Calu3 (cell line): ENCODE measurements around the gene TMEM121.

DNA sequence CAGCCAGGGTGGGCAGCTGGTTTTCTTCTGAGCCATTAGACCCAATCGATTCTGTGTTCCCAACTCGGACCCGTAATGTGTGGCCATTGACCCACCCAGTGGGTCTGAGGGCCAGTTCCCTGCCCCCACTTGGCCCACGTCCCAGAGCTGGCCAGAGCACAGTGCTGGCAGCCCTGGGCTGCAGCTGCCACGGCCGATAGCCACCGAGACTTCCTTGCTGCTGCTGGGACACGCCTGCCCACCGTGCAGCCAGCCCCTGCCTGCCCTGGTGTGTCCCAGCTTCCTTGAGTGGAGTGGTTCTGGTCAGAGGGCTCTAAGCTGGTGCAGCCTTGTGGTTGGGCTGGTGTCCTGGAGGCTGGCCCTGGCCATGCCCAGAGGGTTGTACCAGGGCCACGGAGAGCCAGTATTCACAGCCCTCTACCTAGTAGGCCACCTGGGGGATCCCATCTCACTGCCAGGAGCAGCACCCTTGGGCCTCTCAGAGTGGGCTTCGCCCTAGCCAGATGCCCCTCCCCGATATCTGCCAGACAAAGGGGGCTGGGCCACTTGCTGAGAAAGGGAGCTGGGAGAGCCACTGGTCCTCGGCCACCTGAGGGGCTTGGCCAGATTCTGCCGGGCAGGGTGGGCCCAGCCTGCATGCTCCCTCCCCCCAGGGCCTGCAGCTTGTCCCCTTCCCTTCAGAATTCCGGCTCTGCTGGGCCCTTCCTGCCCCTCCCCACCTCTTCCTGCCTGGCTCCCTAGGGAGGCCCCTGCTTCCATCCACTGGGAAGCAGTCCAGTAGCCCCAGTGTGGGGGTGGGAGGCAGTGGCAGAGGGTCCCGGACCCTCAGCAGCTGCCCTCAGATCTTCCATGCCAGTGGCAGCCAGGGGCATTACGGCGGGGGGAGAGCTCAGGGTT is 2.1 kb downstream of the CRIP2 start:
- PRO-cap: bidirectional peak, plus-strand start at position 278 of the sequence, minus-strand start at position 295 of the sequence

DNA sequence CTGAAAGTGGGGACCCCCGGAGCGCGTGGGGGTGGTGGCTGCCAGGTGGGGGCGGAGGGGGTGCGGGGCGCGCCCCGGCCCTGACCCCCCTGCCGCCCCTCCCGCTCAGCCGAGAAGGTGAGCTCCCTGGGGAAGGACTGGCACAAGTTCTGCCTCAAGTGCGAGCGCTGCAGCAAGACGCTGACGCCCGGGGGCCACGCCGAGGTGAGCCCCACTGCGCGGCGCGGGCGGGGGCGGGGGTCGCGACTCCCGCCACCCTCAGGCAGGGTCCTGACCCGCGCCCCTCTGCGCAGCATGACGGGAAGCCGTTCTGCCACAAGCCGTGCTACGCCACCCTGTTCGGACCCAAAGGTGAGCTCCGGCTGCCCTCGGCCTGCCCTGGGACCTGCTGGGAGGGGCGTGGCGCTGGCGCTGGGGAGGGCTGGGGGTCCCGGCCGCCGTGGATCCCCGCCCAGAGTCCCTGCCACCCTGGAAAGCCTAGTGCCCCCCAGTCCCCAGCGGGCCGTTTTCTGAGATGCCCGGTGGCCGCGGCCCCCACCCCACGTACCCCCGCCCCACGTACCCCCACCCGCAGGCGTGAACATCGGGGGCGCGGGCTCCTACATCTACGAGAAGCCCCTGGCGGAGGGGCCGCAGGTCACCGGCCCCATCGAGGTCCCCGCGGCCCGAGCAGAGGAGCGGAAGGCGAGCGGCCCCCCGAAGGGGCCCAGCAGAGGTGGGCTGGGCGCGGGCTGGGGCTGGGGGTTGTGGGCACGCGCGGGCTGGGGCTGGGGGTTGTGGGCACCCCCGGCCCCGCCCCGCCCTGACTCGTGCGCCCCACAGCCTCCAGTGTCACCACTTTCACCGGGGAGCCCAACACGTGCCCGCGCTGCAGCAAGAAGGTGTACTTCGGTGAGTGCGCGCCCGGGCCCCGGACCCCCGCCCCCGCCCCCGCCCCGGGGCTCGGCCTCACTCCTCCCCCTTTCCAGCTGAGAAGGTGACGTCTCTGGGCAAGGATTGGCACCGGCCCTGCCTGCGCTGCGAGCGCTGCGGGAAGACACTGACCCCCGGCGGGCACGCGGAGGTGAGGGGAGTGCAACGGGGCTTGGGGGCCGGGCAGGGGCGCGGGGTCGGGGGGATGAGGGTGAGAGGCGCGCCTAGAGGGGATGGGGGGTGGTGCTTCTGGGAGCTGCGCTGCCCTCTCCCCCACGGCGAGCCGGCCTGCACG is 3.9 kb downstream of the CRIP2 start:
- PRO-cap: no peak

DNA sequence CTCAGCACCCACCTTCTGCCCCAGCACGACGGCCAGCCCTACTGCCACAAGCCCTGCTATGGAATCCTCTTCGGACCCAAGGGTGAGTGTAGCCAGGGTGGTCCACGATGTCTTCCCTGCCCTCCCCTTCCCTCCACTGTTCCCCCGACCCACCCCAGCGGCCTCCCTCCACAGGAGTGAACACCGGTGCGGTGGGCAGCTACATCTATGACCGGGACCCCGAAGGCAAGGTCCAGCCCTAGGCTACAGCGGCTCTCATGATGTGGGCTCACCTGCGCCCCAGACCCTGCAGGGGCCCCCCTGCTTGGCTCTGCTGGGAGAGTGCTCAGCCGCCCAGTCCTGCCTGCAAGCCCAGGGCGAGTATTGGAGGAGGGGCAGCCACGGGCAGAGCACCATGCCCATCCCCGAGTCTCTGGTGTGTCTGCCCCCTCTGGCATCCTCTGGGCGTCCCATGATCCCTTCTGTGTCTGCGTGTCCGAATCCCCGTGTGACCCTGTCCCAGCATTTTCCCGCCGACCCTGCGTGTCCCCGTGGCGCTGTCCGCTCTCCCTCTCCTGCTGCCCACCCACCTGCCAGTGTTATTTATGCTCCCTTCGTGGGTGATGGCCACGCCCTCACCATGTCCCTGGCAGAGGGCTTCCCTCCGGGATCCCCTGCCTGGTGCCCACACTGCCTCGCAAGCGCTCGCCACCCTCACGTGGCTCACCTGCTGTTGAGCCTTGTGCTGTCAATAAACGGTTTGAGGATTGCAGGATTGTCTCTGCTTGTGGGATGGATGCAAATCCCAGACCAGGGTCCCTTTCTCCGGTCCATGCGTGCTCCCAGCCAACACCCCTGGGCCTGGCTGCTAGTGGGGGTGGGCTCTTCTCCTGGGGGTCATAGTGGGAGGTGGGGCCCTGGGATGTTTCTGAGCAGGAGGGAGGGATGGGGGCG is 5.1 kb downstream of the CRIP2 start:
- PRO-cap: no peak

GRCh38 chr14:105480448-105481720 is 5.8 kb upstream of the CRIP1 start:
- PRO-cap: unidirectional peak, plus-strand start at chr14:105481068; bidirectional peak, plus-strand start at chr14:105481528, minus-strand start at chr14:105481445; bidirectional peak, plus-strand start at chr14:105481648, minus-strand start at chr14:105481653

- PRO-cap: bidirectional peak, plus-strand start at chr14:105526603, minus-strand start at chr14:105526491
These were observed at the start of gene TMEM121 for GRCh38 chr14:105526048-105527079. Gene TMEM121, plus strand, starts transcription at chr14:105526583.

GRCh38 chr14:105859450-105860421 is 333.4 kb downstream of the TMEM121 start:
- PRO-cap: no peak

- PRO-cap: no peak
These were observed 379.1 kb downstream of the TMEM121 start for GRCh38 chr14:105905332-105905966.

DNA sequence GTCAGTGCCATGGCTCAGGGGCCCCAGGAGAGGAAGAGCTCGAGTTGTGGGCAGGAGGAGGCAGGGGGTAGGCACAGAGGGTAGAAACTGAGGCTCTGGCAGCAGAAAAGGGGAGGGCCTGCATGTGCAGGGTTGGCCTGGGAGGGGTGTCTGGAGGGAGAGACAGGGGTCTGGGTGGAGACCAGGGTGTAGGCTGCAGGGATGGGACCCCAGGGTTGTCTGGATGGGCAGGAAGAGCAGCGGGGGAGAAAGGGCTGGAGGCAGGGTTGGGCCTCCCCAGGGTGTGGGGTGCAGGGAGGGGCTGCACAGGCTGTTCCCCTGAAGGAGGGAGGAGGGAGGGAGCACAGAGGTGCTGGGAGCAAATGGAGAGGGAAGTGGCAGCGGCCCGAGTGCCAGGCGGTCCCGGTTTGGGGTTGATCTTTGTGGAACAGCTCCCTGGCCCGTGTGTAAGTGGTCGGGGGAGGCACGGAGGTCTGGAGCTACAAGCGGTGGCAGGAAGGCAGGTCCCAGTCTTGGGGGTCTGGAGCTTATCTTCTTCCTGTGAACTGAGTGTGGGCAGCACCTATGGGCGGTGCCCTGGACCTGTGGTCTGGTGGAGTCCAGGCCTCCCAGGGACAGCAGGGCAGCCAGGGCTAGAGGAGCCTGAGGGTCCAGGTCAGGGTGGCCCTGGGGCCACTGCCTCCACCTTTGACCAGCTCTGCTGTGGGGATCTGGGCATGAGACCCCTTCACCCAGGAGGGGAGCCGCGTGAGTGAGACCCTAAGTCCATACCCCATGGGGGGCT is 391.6 kb downstream of the TMEM121 start:
- PRO-cap: no peak

DNA sequence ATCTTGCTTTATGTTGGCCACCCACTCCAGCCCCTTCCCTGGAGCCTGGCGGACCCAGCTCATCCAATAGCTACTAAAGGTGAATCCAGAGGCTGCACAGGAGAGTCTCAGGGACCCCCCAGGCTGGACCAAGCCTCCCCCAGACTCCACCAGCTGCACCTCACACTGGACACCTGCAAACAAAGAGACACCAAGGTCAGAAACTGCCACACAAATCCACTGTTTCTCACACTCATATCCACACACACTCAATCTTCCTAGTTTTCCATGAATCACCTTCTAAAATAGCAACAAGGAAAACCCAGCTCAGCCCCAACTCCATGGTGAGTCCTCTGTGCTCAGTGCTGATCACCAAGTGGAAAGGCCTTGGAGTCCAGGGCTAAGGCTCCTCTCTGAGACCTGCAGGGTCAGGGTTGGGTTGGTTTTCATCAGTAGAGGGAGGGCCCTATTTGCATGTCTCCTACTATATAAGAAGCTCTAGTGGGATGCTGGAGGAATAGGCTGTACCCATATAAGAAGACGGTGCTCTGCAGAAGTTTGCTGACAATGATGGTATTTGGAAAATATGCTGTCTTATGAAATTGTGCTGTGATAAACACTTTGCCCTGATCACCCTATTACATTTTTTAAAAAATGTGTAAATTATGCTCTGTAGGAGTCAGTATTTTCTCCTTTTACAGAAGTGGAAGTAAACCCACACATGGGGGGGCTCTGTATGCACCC is 536.1 kb downstream of the TMEM121 start:
- PRO-cap: no peak

DNA sequence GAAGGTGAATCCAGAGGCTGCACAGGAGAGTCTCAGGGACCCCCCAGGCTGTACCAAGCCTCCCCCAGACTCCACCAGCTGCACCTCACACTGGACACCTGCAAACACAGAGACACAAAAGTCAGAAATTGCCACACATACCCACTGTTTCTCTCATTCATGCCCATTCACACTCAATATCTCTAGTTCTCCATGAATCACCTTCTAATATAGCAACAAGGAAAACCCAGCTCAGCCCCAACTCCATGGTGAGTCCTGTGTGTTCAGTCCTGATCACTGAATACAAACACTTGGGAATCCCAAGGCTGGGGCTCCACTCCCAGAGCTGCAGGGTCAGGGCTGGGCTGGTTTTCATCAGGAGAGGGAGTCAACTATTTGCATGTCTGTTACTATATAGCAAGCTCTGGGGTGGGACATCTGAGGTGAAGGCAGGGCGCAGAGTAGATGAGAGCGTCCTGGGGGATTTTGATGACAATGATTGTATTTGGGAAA is 603.4 kb downstream of the TMEM121 start:
- PRO-cap: no peak

DNA sequence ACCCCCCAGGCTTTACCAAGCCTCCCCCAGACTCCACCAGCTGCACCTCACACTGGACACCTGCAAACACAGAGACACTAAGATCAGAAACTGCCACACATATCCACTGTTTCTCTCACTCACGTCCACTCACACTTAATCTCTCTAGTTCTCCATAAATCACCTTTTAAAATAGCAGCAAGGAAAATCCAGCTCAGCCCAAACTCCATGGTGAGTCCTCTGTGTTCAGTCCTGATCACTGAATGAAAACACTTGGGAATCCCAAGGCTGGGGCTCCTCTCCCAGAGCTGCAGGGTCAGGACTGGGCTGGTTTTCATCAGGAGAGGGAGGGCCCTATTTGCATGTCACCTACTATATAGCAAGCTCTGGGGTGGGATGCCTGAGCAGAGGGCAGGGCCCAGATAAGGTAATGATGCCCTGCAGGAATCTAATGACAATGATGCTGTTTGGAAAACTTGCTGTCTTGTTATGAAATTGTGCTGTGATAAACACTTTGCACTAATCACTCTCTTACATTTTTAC is 627.6 kb downstream of the TMEM121 start:
- PRO-cap: no peak

- PRO-cap: no peak
These were observed 1031.0 kb downstream of the TMEM121 start for GRCh38 chr14:106557290-106557795.

DNA sequence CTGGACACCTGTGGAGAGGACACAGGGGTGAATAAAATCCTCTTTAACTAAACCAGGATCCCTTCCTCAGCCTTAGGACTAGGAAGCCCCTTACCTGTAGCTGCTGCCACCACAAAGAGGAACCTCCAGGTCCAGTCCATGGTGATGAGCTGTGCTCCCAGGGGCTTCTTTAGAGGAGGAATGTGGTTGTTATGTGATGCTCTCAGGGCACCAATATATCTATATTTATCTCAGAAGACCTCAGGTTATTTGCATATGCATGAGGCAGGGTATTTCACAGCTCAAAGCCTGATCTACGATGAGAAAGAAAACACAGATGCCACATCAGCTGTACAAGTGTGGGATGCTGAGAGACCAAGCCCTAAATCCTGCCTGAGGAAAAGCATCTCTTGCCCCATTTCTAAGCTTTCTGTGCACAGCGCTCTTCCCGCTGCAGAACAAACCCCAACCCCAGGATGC is 1236.0 kb downstream of the TMEM121 start:
- PRO-cap: no peak

GRCh38 chr14:106810305-106811134 is 1284.1 kb downstream of the TMEM121 start:
- PRO-cap: no peak